Neural progenitor cell (in vitro differentiated cells): Measurements from ENCODE around the genes CEMIP, SAXO2 and RPS17.

- RAMPAGE, long total RNA: no peak
Measured at GRCh38 chr15:80679351-80679789, 15.7 kb upstream of the ABHD17C start.

DNA sequence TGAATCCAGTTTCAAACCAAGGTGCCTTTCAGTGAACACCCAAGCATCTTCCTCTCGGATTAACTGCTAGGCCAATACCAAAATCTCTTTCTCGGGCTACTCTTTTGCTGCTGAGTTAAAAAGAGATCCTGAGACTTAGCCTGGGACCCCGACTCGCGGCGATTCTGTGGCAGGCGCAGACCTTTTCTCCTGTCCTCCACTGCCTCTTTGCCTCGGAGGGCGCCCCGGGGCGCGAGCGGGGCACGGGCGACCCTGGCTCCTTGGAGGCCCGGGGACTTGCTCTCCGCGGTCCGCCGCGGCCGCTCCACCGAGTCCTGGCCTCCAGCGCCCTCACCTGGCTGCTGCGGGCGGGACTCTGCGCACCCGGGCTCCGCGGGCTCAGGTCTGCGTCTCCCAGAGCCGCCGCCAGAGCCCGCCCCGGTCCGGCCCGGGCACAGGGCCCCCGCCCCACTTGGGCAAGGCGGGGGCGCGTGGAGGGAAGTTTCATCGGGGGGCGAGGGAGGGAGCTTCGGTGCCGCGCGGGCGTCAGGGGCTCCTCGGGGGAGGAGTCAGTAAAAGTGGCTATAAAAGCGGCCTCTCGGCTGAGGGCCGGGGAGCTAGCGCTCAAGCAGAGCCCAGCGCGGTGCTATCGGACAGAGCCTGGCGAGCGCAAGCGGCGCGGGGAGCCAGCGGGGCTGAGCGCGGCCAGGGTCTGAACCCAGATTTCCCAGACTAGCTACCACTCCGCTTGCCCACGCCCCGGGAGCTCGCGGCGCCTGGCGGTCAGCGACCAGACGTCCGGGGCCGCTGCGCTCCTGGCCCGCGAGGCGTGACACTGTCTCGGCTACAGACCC lies at the start of gene CEMIP:
Gene CEMIP (plus strand): TSS at position 593 of the 833 bp plus-strand sequence.
- RAMPAGE, long total RNA: no peak

- RAMPAGE, long total RNA: no peak
Measured at GRCh38 chr15:81001257-81002303, 857 bp downstream of the TLNRD1 start.

- RAMPAGE, long total RNA: no peak
Measured at GRCh38 chr15:81003946-81004816, 3.5 kb downstream of the TLNRD1 start.

DNA sequence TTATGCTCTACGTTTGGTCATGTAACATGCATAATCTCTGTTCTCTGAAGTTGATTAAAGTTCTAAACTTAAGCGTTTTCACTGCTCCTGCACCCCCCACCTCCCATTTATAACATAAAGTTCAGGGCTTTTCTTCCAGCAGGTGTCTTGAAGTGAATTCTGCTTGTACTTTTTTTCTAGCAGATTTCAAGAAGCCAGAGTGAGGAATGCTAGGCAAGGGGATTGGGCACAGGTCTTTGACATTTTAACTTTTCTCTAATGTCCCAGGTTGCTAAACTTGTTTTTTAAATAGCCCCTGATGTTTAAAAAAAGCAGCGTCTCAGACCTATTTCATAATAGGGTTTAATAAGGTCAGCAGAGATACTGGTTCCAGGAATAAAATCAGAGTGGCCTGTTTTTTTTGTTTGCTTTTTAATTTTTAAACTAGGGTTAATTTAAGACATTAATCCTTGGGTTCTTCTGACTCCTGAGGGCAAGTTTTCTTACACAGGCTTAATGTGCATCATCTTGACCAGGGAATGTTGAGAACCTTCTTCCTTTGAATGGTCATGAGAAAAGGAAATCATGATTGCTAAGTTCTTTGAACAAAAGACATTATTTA lies 5.1 kb downstream of the TLNRD1 start:
- RAMPAGE, long total RNA: no peak

DNA sequence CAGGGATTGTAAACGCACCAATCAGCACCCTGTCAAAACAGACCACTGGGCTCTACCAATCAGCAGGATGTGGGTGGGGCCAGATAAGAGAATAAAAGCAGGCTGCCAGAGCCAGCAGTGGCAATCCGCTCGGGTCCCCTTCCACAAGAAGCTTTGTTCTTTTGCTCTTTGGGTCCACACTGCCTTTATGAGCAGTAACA lies 25.3 kb downstream of the CFAP161 start:
- RAMPAGE, long total RNA: no peak

GRCh38 chr15:81224774-81225804 lies 28.4 kb downstream of the IL16 start:
- RAMPAGE, long total RNA: no peak

DNA sequence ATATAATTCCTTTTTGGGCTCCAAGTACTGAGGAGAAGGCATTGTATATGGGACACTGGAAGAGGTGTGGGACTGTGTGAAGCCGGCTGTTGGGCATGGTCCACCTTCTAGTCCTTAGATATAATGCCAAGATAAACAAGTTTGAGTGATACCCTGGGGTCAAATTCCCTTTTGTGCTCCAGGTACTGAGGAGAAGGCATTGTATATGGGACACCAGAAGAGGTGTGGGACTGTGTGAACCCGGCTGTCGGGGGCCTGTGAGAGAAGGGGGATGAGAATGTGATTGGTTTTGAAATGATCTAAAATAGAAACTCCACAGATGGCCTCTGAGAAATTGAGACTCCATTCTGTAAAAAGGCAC lies 11.4 kb upstream of the TMC3 start:
- RAMPAGE, long total RNA: no peak

DNA sequence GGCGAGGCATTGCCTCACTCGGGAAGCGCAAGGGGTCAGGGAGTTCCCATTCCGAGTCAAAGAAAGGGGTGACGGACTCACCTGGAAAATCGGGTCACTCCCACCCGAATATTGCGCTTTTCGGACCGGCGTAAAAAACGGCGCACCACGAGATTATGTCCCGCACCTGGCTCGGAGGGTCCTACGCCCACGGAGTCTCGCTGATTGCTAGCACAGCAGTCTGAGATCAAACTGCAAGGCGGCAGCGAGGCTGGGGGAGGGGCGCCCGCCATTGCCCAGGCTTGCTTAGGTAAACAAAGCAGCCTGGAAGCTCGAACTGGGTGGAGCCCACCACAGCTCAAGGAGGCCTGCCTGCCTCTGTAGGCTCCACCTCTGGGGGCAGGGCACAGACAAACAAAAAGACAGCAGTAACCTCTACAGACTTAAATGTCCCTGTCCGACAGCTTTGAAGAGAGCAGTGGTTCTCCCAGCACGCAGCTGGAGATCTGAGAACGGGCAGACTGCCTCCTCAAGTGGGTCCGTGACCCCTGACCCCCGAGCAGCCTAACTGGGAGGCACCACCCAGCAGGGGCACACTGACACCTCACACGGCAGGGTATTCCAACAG lies 174.9 kb downstream of the MEX3B start:
- RAMPAGE, long total RNA: no peak

DNA sequence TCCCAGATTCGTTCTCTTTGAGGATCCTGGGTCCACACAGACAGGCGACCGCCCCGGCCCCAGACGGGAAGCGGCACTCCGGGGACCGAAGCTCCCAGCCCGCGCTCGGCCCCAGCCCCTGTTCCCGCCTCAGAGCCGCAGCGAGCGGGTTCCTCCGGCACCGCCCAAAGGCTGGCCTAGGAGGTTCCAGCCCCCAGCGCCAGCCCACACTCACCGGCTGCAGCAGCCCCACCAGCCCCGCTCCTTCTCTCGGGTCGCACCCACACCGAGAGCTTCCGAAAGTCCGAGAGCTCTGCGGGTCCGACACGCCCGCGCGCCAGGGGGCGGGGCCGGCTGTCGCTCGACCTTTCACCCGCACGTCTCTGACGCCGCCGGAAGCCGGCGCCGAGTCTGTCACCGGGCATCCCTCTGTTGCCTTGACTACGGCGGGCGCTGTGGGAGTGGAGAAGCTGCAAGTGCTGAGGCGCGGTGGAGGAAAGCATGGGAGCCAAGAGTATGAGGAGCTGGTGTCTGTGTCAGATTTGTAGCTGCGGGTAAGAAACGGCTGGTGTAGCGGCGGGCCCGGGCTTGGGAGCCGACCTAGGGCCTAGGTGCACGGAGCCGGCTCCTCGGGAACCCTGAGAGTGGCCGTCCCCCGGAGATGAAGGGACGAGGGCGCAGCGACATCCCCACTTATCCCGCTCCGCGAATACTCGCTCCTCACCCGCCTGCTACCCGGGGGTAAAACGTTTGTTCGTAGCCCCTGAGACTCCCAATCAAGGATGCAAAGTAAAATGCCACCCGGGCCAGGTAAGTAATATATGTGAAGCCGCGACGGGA lies at the start of gene SAXO2:
Gene SAXO2 (plus strand): TSS at position 419 of the 819 bp plus-strand sequence.
- RAMPAGE, long total RNA: no peak

DNA sequence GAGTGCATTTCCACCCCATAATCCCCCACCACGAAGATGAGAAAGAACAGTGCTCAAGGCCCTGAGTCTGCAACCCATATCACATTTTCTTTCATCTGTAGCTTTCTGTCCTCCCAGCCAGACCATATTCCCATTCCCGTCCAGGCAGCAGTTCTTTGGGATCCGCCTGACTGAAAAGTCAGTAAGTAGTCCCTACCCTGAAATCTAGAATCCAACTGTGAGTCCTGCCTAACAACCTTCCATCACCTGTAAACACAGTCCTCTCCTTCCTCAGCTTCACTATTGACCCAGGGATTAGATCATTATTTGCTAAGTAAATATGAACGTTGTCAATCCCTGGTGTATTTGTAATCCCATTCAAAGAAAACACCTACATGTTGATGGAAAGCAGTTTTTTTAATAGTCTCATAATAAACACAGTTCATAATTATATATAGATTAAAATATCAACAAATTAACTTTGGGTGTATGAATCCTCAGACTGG lies 682 bp downstream of the SAXO2 start:
- RAMPAGE, long total RNA: no peak

DNA sequence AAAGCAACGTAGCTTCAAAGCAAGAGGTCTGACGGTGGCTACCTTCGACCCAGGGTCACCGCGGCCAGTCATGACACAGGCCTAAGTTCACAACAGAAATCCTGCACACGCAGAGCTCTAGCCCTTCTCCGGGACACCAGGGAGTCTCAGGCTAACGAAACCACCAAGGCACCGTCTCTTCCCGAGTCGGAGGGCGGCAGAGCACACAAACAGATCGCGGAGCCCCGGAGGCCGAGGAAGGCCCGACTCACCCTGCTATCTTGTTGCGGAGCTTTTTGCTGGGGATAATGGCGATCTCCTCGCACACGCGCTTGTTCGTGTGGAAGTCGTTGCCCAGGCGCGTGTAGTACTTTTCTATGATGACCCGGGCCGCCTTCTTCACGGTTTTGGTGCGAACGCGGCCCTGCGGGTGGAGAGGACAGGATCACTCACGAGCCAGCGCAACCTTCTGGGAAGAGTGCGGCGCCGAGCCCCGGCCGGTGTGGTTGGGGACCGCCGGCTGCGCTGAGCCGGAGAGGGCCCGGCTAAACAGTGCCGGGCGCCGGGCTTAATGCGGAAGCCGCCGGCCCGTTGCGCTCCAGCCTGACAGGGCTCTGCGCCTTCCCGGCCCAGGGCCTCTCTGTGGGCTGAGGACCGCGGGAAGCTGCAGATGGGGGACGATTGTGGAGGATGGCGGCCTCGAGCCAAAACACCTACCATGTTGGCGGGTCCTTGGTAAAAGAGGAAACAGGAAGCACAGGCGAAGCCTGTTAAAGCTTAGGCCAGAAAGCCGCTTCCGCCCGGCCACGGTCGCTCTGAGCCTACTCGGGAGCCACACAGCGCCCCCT lies at the start of gene RPS17:
Gene RPS17 (minus strand): TSS at position 728 of the 827 bp plus-strand sequence.
- RAMPAGE, long total RNA: start-site peak on the minus strand centred at position 721 of the sequence, 19 bp wide, 20,154 and 36,766 reads in 2 replicates

- RAMPAGE, long total RNA: no peak
Measured at GRCh38 chr15:82540557-82541018, 331 bp upstream of the RPS17 start.

- RAMPAGE, long total RNA: no peak
Measured at GRCh38 chr15:82543091-82543412, 2.8 kb upstream of the RPS17 start.

DNA sequence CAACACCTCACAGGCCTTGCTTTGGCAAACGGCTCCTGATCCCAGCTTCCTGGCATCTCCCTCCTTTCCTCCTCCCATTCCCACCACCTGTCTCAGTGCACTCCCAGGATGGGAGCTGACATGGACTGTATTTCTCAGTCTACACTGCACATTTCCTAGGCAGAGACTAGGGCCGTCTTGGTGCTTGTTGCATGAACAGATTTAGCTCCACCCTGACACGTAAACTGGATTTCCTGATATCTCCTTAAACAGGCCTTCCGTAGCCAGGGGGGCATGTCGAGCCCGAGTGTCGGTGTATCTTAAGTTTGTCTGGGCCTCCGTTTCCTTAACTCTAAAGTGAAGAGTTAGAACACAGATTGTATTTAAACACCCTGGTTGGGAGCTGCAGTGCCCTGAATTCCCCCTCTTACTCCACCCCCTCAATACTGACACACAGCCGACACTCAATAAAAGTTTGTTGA lies 715 bp upstream of the WHAMM start:
- RAMPAGE, long total RNA: no peak

GRCh38 chr15:82819776-82820122 lies 10.3 kb downstream of the WHAMM start:
- RAMPAGE, long total RNA: no peak

DNA sequence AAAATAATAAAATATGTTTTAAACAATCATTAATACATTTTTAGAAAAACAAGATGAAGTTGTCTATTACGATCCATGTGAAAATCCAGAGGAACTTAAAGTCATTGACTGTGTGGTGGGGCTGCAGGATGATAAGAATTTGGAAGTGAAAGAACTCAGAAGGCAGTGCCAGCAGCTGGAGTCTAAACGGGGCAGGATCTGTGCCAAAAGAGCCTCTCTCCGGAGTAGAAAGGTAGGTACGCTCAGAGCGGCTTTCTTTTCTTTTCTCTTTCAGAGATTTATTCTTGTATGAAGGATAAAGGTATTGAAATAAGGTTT lies 13.6 kb downstream of the WHAMM start:
- RAMPAGE, long total RNA: no peak

- RAMPAGE, long total RNA: no peak
Measured at GRCh38 chr15:82849320-82850549, 40.3 kb downstream of the WHAMM start.

- RAMPAGE, long total RNA: no peak
Measured at GRCh38 chr15:82871281-82871851, 61.9 kb downstream of the WHAMM start.

DNA sequence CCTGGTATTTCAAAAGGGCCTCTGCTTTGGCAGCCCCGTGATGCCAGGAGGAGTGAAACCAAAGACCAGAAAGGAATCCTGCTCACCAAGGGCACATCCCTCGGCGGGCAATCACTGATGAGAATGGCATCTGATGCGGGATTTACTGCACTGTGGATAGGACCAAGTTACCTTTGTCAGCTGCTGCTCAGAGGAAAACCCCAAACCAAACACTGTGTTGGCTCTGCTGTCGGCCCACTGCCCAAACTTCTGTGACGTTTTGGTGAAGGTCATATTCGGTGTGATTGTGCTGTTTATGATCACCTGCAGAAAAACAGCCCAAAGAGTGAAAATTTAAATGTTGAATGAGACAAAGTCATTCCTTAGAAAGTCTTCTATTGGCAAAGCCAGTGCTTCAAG lies 65.7 kb downstream of the WHAMM start:
- RAMPAGE, long total RNA: no peak